AG08470 (cell line): ENCODE results near the gene TEX9.

- RRBS, result no CpG with 5 or more reads among the region's 9 CpGs
These were observed 84.2 kb downstream of the NEDD4 start for GRCh38 chr15:55909046-55909852.

DNA sequence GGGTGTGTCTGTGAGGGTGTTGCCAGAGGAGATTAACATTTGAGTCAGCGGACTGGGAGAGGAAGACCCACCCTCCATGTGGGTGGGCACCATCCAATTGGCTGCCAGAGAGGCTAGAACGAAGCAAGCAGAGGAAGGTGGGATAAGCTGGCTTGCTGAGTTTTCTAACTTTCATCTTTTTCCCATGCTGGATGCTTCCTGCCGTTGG is 25.7 kb upstream of the NEDD4 start:
- RRBS, result no CpG with 5 or more reads among the region's 3 CpGs

GRCh38 chr15:56093738-56094832 is 100.7 kb upstream of the NEDD4 start:
- RRBS, result no CpG with 5 or more reads among the region's 17 CpGs

DNA sequence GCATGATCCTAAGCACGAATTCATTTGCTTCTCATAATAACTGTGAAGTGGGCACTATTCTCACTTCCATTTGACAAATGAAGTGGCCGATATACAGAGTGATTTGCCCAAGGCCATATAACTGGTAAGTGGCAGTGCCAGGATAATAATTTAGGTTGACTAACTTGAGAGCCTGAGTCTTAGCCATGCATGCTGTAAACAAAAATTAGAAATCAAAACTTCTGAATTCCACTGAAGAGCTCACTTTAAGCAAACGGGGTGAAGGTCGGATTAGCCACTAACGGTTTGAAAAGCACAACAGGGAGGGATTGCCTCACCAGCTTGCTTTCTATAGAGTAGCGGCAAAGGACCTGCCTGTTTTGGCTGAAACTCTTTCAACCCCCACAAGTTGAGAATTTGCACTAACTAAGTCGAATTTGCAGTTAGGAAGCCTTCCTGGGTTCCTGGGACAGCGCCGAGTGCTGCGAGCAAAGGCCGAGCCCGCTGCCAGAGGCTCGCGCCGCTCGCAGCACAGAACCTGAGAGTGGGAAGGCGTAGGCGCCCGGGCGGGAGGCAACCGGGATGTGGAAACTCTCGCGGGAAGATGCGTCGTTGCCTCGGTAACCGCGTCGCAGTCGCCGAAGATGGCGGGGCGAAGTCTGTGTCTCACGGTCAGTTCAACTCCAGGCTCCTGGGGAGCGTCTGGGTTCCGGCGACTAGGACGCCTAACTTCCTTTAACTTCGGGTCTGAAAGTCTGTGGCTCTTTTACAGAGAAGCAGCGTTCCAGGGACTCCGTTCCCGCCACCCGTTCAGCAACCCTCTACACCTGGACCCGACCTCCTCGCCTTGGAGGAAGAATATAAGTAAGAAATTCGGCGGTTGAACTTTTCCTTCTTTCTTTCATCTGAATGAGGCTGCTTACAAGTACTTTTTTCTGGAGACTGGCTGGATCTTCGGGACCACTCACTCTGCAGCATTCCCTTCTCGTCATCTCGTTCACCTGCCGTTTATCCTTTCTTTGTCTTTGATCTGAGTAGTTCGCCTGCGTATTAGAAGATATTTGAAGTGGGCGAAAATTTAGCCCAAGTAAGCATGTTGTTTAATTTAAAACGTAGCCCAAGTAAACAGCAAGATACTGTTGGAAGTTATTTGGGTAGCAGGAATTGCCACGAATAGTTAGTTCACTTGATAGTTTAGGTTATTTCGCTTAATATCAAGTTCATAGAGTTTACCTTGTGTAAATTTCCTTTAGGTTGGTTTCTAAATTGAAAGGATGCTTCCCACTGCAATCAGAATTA is at the start of gene TEX9:
TEX9 (plus strand) TSS at position 599 of the 1,278 bp plus-strand sequence.
- RRBS, result no CpG with 5 or more reads among the region's 57 CpGs

DNA sequence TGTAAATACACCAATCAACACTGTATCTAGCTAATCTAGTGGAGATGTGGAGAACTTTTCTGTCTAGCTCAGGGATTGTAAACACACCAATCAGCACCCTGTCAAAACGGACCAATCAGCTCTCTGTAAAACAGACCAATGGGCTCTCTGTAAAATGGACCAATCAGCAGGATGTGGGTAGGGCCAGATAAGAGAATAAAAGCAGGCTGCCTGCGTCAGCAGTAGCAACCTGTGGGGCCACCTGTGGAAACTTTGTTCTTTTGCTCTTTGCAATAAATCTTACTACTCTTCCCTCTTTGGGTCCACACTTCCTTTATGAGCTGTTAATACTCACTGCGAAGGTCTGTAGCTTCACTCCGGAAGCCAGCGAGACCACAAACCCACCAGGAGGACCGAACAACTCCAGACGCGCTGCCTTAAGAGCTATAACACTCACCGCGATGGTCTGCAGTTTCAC is 47.0 kb upstream of the ZNF280D start:
- RRBS, result no CpG with 5 or more reads among the region's 10 CpGs

GRCh38 chr15:57461628-57462133 is 85.4 kb downstream of the CGNL1 start:
- RRBS, result no CpG with 5 or more reads among the region's 5 CpGs

DNA sequence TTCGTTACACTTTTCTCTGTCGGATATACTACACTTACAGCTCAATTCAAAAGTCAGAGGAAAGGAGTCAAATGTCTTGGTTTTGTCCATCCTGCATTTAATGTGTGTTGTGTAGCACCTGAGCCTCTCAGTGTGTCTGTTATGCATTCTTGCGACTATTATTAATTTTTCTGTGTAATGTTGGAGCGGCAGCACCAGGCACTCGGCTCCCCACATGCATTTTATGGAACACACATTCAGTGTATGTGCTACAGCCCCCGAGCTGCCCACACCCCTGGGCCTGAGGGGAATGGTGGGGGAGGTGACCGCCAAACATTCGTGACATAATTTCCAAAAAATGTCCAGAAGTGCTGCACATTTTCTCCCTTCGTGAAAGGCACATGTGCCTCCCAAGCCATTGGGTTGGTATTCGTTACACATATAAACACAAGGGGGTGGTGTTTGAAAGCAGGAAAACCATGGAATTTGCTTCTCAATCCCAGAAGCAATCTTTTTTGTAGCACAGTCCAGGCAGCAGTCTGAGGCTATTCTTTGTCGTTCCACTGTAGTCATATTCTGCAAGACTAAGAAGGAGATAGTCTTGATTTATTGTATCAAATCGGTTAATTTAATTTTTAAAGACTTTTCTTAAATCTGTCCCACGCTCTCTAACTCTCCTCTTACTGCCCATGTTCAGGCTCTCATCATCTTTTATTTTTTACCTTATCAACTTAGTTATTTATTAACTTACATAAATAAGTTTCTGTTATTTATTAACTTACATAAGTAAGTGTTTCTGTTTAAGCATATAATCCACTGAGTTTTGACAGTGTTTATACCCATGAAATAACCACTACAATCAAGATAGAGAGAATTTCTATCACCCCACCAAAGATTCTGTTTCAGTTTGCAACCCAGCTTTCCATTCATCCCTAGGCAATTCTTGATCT is 39.2 kb upstream of the POLR2M start:
- RRBS, result no CpG with 5 or more reads among the region's 13 CpGs

GRCh38 chr15:57708586-57709239 is 2.2 kb downstream of the POLR2M start:
- RRBS, result no CpG with 5 or more reads among the region's 9 CpGs

DNA sequence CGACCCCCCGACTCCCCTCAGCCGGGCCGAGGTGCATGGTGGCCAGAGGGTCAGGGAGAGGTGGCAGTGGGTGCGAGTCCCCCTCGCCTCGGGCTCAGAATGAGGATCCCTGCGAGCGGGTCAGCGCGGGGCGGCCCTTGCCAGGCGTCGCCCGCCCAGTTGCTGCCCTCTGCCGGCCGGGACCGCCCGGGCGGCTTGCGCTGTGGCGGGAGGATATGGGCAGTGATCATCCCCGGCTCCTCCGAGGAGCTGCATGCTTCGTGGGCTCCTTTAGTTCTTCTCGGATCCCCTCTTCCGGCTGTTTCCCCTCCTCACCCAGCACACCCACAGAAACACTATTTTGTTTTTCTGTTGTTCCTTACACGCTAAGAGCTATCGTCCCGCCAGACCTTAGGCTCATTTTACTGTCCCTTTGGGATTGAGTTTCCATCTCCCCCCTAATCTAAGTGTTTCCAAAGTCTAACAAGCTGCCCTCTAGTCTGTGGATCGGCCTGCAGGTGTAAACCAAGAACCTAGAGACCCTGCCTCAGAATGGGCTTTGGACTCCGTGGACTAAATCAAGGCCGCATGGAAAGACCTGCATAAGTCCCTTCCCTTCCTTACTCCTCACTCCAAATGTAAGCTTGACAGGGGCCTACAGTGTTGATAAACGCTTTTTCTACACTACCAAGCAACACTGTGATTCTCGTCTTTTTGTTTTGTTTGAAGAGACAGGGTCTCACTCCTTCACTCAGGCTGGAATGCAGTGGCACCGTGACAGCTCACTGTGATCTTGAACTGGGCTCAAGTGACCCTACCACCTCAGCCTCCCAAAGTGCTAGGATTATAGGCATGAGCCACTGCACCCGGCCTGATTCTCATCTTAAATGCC is 1.0 kb upstream of the ALDH1A2 start:
- RRBS, result 10% methylated on average over 12 of the region's 37 CpGs

DNA sequence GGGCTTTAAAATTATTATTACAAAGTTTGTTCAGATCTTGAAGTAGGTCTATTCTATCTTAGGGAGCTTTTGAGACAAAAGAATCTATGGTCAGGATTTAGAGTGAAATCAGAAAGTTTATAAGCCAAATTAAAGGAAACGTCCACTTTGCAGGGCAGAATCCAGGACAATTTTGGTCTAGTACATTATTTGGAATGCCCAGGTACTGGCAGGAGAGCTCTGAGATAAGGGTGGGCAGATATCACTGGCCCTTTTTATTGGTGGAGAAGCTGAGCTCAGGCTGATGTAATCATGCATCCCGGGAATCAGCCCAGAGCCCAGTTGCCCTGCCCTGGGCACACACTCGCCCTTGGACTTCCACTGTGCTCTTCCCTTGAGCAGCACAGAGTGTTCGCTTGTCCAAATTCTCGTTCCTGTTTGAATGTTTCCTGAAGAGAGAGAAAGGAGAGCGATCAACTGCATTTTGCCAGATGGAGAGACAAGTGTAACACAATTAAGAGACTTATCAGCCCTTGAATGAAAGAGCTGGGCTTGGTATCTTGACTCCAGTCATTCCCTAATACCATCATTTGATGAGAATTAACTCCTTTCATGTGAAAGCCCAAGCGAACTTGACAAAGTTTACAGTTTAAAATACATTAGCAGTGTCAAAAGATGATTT is 3.7 kb downstream of the AQP9 start:
- RRBS, result no CpG with 5 or more reads among the region's 7 CpGs

DNA sequence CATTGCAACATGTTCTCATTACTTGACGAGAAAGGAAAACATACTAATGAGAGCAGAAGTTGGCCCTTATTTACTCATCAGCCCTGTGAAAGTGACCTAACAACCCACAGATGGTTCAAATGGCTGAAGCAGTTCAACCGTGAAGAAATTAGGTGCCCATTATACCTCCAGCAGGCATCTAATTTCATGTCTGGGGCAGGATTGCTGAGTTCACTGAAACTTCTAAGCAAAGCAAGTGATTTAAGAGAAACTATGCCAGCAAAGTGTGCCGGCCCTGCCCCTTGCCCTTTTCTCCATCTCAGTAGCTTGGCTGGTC is 9.0 kb downstream of the AQP9 start:
- RRBS, result no CpG with 5 or more reads among the region's 3 CpGs

DNA sequence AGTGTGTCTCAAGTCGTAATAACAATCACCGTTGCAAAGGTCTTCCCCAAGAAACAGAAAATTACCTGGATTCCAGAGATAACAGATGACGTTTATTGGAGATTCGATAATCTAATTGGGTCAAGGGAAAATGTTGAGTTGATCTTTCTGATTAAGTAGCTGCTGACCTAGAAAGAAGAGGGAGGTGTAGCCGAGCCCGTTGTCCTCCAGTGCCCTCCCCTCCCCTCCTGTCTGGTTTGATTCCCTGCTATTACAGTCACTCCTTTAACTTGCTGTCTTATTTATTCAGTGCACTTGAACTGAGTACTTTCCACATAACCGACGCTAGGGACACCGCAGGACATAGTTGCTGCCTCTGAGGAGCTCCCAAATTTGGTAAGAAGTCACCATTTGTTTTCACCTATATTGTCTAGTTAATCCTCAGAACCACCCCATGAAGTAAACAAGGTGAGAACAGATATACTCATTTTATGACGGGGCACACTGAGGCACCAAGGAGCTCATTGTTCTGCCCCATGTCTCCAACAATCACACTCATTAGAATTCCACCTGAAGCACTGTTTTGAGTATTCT is 103.7 kb downstream of the AQP9 start:
- RRBS, result no CpG with 5 or more reads among the region's 10 CpGs

DNA sequence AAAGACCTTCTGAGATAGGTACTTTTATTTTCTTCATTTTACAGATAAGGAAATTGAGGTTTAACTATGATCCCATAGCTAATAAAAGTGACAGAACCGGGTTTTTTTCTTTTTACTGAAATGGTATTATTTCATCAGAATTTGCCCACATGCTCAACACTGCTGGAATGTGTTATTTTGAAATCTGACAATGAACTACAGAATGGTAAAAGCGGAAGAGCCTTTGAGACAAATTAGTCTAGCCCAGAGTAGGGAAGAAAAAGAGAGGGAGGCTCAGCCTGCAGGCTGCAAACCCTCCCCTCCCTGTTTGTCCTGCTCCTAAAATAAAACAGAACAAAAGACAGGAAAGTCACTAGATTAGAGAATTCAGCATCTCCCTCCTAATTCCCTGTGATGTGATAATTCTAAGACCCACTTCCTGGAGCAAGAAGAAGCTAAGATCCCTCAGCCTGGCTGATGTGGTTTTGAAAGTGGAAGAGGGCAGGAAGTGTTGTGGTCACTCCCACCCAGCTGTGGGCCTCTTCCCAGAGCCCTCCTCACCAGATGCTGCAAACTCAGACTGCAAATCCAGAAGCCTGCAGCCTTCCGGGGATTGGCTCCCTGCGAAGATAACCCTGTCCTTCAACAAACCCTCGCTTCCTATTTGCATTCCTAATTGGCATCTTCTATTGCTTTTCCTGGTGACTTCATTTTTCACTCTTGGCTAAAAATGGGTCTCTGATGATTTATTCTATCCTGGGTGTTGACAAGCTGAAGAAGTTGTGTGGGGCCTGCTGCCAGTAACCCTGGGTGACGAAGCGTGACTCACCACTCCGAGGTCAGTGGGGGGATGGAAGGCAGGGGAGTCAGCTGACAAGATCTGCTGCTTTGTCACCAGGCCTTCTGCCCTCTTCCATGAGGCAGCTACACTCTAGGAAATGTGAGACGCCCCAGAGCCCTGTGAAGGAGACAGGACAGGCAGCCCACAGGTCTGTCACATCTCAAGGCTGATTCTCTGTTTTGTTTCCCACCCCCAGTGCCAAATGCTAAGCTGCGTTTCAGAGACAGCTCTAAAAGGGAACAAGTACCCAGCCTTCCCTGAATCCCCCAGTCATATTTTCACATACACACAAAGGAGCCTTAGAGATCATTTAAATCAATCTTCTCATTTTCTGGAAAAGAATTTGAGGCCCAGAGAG is 99.9 kb upstream of the LIPC start:
- RRBS, result no CpG with 5 or more reads among the region's 10 CpGs

DNA sequence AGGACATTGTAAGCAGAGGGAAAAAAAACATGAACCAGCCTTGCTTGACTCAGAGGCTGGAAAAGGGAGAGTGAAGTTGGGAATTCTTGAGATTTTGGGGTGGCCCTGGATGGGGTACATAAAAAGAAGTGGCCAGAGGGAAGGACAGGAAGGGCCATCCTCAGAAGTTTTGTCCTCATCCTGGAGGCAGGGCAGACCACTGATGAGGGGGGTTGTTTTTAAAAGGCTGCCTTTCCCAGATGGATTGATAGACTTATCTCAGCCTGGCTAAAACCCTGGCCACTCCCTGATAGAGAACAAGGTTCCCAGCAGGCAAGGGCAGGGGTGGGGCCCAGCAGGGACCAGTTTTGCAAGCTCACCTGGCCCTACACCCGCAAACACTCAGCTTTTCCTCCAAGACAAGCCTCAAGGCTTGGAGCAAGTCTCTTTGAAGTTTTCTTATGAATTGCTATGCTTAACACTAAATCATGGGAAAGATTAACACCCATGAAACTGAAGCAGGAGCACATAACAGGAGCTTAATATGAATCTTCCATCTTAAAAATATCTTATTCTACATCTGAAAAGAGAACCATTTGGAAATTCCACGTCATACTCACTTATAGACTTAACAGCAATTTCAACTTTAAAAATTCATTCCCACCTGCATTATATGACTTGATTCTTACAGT is 9.1 kb downstream of the LIPC start:
- RRBS, result no CpG with 5 or more reads among the region's 2 CpGs

- RRBS, result no CpG with 5 or more reads among the region's 6 CpGs
These were observed 30.8 kb downstream of the LIPC start for GRCh38 chr15:58462426-58463113.

DNA sequence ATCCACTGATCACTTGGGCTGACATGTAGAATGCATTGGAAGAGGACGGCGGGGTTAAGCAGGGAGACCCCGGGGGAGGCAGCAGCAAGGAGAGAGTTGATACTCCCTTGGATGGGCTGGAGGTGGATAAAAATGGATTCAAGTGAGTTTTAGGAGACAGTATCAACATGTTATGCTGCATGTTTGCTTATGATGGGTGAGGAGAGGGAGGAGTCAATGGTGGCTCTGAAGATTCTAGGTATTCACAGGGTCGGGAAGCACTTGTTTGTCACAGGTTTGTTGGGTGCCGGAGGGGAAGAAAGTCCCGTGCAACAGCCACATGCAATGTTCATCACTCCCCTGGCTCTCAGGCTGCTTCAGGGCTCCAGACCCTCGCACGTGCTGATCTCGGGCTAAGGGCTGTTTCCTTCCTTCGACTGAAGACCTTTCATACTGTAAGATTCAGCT is 53.4 kb downstream of the LIPC start:
- RRBS, result no CpG with 5 or more reads among the region's 10 CpGs

- RRBS, result 27% methylated on average over 5 of the region's 20 CpGs
These were observed 67.9 kb downstream of the SLTM start for GRCh38 chr15:58865447-58866093.

DNA sequence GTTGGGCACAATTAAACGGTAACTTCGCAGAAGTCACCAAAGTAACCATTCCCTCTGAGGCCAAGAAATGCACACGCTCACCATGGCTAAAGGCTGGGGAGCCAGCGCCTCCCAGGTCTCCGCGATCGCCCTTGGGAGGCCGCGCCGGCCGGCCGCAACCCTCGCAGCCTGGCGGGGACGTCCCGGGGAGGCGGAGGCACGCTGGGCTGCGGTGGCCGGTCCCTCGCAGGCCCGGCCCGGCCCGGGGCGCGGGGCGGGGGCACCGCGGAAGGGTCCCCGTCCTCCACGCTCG is 564 bp downstream of the SLTM start:
- RRBS, result 0% methylated on average over 6 of the region's 32 CpGs

- RRBS, result no CpG with 5 or more reads among the region's 16 CpGs
These were observed 734 bp downstream of the RNF111 start for GRCh38 chr15:58988252-58988542.

DNA sequence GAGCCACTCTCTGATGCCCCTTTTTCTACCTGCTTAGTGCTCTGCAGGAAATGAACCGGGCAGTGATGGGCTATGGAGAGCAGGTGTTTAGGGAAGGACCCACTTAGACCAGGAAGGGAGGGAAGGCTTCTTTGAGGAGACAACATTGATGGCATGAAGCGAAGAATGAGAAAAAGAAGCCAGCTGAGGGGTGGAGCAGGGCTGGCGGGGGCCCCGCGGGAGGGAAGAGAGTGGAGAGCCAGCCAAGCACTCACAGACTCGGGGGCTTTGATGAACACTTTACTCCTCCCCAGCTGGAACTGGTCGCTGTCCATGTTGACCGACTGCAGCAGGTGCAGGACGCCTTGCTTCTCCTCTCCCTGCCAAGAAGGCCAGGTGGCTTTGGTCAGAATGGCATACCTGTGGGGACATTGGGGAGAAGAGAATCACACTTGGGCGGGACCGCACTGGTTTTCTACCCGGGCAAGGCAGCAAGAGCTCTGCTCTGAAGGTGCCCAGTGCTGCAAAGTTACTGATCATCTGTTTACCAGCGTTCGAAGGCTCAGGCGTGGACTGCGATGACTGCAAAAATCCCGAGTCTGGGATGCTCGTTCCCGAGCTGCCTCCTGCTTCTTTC is 28.4 kb upstream of the LDHAL6B start:
- RRBS, result no CpG with 5 or more reads among the region's 19 CpGs